ENCODE results near the genes EDDM13, ZNF470, ZNF805 and ZNF587B.

DNA sequence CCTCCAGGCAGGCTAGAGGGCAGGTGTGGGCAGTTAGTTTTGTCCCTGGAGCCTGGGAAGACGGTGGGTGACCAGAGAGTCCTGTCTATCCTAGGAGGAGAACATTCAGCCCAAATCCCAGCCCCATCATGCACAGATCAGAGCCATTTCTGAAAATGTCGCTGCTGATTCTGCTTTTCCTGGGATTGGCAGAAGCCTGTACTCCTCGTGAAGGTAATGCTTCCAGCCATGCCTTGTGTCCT lies at the start of gene EDDM13:
EDDM13 (plus strand) TSS at position 42 of the 242 bp plus-strand sequence.
- RRBS = no CpG with 5 or more reads among the region's 3 CpGs

DNA sequence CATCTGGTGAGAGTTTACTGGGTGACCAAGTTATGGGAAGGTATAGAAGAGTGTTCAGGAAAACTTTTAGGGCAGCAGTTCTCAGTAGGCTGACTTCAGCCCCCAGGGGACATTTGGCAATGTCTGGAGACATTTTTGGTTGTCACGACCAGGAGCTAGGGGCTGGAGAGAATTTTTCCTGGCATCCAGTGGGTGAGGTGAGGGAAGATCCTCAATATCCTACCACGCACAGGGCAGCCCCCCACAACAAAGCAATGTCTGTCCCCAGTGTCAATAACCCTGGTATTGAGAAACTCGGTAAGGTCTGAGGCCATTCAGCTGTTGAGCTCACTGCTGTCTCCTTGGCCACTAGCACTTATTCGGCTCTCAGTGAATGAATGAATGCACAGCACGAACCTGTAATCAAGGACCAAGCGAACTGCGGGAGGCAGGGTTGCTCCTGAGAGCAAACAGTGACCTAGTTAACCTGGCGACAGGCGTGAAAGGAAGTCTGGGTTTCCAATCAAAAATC lies 730 bp downstream of the ZSCAN5A start:
- RRBS = no CpG with 5 or more reads among the region's 9 CpGs

- RRBS = no CpG with 5 or more reads among the region's 6 CpGs
Observed at GRCh38 chr19:56314365-56314471, 421 bp downstream of the ZSCAN5A start.

GRCh38 chr19:56508309-56508958 lies 779 bp downstream of the ZNF471 start:
- RRBS = no CpG with 5 or more reads among the region's 18 CpGs

GRCh38 chr19:56567254-56568153 lies at the start of gene ZNF470:
Gene ZNF470, plus strand, starts transcription at chr19:56567468.
- RRBS = 2% methylated on average over 19 of the region's 68 CpGs

DNA sequence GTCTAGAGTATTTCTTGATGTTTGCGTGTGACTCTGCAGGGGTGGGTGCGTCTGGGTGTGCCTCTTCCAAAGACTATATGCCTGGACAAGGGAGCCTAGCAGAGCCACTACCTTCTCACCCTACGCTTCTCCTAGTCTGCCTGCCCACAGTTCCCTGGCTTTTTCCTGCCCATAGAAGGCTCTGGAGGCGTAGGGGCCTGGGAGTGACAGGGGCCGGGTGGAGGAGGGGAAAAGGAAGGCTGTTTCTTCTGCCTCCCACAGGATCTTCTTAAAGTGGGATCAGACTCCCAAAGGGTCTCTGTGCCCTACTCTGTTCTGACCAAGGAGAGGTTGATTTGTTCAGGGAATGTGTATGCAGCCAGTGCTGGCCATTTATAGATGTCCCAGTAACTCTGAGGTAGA lies 1.2 kb downstream of the ZNF71 start:
- RRBS = no CpG with 5 or more reads among the region's 5 CpGs

GRCh38 chr19:56720269-56720817 lies 48.8 kb upstream of the ZNF835 start:
- RRBS = no CpG with 5 or more reads among the region's 6 CpGs

DNA sequence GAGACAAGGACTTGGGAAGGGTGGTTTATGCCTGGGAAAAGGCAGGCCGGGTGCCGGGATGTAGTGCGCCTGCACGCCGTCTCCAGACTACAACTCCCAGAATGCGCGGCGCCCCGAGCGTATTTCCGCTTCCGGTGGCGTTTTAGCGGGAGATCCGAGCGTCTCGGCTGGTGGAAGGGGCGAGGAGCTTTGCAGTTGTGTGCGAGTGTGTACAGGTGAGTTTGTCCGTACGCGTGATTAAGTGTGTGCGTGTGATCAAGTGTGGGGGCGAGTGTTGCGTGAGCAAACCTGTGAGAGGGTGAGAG lies 75.4 kb downstream of the PEG3 start:
- RRBS = 2% methylated on average over 11 of the region's 25 CpGs

DNA sequence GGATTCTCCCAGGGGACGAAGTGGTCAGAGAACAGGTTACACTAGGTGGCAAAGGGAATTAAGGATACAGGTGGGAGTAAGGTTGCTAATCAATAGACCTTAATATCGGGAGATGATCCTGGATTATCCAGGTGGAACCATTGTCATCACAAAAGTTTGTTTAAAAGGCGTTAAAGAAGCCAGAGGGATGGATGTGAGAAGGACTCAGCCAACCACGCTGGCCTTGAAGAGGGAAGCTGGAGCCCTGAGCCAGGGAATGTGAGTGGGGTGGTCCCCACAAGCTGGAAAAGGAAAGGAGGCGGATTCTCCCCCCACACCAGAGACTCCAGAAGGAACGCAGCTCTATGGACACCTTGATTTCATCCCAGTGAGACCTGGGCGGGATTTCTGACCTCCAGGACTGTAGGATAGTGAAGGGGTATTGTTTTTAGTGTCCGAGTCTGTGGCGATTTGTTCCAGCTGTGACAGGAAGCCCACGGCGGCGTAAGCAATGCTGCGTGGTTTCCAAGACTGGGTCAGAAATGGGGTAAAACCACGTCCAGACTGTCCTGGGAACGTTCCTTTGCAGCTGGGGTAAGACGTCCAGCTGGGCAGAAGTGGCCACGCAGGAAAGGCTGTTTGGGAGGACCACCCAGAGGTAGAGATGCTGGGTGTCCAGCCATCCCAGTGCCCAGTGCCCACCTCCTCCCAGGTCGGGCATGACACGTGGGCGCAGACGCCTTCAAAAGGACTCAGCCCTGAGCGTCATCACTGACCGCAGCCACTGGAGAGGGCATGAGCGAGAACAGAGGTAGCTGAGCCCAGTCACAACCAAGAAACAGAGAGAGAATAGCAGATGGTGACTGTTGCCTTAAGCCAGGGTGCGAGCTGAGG lies 125.4 kb upstream of the USP29 start:
- RRBS = no CpG with 5 or more reads among the region's 25 CpGs

GRCh38 chr19:57037437-57038054 lies 82.2 kb upstream of the USP29 start:
- RRBS = no CpG with 5 or more reads among the region's 9 CpGs

- RRBS = 3% methylated on average over 11 of the region's 64 CpGs
Observed at GRCh38 chr19:57240291-57241167, at the start of gene ZNF805. Gene ZNF805, plus strand, starts transcription at chr19:57240632.

GRCh38 chr19:57420649-57421449 lies 9.9 kb downstream of the ZNF17 start:
- RRBS = no CpG with 5 or more reads among the region's 6 CpGs

DNA sequence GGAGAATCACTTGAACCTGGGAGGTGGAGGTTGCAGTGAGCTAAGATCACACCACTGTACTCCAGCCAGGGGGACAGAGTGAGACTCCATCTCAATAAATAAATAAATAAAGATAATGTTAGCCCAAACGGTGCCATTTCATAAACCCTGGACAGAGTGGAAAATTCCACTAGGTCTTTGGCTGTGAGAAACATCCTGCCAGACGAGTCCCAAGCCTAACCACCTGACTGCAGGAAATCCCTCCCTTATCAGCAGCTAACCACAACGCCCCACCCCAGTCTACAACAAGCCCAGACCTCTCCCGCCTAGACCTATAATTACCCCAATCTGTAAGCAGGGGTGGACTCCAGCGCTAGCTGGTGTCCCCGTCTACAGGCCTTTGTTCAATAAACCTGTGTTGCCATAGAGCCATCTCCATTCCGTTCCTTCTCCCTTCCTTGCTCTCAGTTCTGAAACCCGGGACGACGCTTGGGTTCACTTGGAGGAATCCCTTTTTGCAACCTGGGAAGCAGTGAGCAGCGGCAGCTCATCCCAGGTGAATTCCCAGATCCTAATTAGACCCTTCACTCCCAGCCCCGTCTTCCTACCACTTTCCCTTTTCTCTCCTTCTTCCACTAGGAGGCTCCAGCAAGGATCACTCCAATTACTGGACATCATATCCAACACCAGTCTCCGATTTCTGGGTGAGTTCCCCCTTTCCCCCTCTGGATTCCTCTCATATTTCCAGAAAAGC lies 17.4 kb upstream of the ZSCAN4 start:
- RRBS = no CpG with 5 or more reads among the region's 13 CpGs

DNA sequence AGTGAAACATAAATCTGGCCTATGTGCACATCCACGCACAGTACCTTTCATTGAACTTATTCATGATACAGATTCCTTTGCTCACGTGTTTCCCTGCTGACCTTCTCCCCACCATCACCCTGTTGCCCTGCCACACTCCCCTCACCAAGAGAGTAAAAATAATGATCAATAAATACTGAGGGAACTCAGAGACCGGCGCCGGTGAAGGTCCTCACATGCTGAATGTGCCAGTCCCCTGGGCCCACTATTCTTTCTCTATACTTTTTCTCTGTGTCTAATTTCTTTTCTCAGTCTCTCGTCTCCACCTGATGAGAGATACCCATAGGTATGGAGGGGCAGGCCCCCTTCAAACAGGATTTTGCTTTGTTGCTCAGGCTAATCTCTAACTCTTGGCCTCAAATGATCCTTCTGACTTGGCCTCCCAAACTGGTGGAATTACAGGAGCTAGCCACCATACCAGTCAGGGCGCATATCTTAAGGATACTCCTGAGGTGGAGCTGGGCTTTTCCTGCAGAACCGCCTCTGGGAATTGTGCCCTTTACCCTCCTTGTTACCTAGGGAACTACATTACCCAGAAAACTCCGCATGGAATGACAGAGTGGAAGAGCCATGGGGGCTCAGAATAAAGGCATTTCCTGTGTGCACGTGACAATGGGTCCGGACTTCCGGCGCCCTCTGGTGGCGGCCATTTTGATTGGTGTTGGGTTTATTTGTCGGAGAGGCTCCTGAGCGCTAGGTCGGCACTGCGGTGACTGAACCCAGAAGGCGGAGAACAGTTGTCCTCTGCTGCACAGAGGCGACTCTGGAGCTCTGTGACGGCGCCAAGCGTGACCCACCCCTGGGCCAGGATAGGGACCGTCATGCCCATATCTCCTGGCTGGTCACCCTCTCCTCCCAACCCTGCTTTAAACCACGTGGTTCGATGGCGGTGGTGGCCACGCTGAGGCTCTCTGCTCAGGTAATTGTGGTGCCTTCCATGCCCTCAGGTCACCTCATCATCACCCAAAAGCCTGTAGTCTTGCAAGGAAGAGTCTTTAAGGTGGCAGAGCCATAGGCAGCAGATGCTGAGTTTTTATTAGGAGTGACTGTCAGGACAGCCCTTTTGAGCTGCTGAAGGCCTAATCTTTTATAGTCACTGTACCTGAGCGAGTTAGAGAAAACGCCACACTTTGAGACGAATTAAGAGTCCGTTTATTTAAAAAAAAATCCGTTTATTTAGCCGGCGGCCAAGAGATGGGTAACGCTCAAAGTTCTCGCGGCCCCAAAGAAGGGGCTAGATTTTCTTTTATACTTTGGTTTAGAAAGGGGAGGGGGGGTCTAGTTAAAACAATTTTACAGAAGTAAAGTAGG lies at the start of gene ZNF587B:
ZNF587B (plus strand) TSS at position 693 of the 1,350 bp plus-strand sequence.
- RRBS = no CpG with 5 or more reads among the region's 38 CpGs

- RRBS = no CpG with 5 or more reads among the region's 7 CpGs
Observed at GRCh38 chr19:57851179-57851903, 1.7 kb downstream of the ZNF587 start.

- RRBS = no CpG with 5 or more reads among the region's 5 CpGs
Observed at GRCh38 chr19:57870919-57871645, 17.8 kb downstream of the ZNF814 start.

DNA sequence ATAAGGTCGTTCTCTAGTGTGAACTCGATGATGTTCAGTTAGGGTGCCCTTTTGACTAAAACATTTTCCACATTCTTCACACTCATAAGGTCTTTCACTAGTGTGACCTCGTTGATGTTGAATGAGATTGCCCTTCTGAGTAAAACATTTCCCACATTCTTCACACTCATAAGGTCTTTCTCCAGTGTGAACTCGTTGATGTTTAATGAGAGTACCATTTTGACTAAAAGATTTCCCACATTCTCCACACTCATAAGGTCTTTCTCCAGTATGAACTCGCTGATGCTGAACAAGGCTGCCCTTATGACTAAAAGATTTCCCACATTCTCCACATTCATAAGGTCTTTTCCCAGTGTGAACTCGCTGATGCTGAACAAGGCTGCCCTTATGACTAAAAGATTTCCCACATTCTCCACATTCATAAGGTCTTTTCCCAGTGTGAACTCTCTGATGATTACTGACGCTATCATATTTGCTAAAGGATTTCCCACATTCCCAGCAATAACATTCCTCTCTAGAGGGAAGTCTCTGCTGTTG lies 8.1 kb downstream of the ZNF418 start:
- RRBS = no CpG with 5 or more reads among the region's 7 CpGs

DNA sequence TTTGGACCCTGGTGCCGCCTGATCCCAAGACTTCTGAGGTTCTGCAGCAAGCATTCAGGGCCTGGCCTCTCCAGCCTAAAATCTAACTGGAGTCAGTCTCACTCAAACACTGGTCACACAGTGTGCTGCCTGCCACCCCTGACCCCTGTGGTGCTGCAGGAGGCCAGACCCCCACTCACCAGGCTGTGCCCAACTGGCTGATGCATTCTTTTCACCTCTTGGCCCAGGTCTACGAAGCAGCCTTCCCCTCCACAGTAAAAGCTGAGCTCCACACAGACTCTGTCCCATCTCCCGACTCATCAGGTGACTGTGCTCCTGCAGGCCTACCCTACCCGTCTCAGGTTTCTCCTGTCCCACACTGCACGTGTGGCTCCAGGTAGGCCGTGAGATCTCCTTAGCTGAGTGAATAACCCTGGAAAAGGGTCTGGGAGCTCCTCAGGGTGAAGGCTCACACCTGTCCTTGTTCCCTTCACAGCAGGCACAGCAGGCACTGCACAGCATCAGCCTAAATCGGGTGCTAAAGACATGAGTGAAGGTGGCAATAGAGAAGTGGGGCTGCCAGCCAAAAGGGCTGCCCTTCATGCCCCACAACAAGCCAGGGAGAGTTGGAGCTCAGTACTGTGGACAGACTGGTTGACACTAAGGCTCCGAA lies 3.5 kb downstream of the ZNF606 start:
- RRBS = no CpG with 5 or more reads among the region's 8 CpGs

- RRBS = no CpG with 5 or more reads among the region's 6 CpGs
Observed at GRCh38 chr19:58038831-58039195, 5.0 kb downstream of the ZSCAN1 start.

GRCh38 chr19:58098328-58099126 lies 496 bp upstream of the ZSCAN18 start:
- RRBS = 3% methylated on average over 15 of the region's 29 CpGs